ENCODE data around the gene TRIM4.

GRCh38 chr7:98292715-98294093 lies 11.7 kb downstream of the BRI3 start:
- PRO-cap, 2 experiments = no peak in any of the 2 experiments

GRCh38 chr7:98296755-98297498 lies 15.4 kb downstream of the BRI3 start:
- PRO-cap, 2 experiments = no peak in any of the 2 experiments

DNA sequence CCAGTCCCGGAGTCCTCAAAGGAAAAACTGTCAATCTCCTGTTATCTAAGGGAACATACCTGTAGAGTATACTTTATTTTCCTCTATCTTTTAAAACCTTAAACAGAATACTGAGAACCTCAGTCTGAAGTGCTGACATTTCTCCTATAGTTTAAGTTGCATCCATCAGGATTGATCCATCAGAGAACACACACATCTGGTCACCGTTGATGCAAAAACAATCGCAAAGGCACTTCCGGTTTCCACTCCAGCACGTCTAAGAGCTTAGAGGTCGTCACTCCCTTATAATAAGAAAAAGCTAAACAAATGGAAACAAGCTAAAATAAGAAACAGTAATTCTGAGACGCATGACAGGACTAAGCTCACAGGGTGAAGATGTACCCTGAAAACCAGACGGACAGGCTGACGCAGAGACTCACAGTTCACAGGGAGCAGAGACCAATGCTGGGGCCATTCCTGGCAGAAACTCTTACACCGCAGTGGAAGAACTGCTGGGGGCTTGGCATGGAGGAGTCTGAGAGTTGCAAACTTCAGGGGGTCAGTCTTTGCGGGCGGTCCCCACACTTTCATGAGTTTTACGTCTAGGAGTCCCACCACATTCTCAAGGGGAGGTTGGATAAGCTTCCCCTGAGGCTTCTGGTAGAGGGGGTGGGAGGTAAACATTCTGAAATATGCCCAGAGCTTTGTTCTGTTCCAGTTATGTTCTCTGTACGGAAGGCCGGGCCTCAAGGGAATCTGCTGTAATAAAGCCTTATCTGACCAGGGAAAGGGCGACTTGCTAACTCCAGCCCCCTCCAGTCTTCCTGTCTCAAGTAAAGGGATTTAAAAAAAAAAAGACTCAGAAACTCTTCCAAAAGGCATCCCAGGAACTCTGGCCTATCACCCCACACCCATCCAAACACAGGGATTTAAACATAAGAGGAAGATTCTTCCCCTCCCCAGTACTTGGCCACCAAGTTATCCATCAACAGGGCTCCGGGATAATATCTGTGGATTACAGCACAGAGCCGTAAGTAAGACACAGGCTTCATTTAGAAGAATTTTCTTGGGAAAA lies 47.7 kb downstream of the BRI3 start:
- PRO-cap, 2 experiments = no peak in any of the 2 experiments

DNA sequence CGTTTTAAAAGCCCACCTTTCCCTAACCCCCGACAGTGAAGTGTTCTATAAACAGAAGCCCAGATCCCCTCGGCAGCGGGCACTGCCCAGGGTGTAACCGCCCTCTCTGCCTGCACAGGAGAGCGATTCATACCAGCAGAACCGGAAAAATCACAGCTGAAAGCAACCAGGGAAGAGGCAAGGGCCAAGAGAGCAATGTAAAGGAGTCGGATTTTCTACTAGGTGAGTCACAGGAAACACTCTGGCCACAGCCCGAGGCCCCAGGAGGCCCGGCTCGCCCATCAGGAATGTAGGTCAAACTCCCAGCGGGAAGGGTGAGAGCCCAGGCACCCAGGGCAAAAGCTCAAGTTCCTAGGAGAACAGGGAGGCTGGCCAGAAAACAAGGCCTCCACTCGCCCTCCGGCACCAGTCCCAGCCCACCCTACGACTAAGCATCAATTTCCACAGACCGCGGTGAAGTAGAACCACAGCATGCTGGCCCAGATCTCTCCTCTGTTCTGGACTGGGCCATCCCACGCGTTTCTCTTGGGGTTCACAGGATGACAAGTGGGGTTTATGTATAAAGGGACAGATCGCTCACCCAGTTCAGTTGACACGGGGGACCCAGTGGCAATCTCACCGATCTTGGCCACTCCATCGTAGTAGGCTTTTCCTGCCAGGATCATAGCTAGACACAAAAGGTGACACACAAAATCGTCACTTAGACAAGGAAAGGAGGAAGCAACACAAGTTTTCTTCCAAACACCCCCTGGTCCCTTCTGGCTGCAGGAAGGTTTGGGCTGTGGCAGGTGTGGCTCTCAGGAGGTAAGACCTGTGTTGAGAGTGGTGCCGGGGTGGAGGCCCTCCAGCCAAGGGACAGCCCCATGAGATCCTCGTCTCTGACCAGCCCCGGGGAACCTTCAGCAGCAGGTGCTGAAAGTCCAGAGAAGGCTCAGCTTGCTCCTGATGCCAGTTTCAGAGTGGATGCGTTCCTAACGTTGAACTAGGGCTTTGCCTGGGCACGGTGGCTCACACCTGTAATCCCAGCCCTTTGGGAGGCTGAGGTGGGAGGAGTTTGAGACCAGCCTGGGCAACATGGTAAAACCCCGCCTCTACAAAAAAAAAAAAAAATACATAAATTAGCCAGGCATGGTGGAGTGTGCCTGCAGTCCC lies 46.1 kb downstream of the BAIAP2L1 start:
- PRO-cap, 2 experiments = no peak in any of the 2 experiments

DNA sequence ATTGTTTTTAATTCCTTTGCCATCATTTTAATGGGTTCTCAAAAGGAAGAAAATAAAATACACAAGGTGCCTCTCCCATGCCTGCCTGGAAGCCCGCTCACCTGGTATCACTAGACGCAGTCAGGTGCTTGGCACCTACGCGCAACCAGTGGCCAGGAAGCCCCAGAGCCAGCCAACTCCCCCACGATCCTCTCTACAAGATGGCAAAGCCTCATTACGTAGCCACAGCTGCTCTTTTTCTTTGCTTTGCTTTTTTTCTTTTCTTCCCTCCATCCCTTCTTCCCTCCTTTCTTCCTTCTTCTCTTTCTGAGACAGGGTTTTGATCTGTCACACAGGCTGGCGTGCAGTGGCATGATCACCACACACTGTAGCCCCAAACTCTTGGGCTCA lies 34.3 kb downstream of the BAIAP2L1 start:
- PRO-cap, 2 experiments = no peak in any of the 2 experiments

GRCh38 chr7:98369475-98369927 lies 31.4 kb downstream of the BAIAP2L1 start:
- PRO-cap, 2 experiments = no peak in any of the 2 experiments

DNA sequence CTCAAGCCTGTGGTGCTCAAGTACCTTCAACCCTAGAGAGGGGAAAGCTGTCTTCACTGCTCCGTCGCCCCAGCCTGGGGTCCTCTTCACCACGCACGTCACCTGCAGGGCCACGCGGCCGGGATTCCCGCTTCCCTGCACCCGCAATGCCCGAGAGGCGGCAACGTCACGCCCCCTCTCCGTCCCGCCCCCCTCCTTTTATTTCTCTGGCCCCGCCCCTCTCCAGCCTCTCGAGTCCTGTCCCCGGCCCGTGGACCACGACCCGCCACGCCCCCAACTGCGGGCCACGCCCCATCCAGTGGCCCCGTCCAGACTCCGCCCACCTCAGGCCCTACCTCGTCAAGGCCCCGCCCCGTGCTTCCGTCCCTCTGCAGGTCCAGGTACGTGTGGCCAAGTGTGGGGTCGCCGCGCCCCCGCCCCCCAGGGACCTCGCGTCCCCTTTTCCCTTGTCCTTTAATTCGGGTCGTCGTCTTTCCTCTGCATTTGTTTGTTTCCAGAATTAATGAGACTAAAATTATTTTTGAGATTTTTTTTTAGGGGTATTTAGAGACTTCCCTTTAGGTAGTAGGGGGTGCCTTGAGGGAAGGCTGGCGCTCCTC lies 69.7 kb upstream of the BAIAP2L1 start:
- PRO-cap, 2 experiments = no peak in any of the 2 experiments

GRCh38 chr7:98826699-98827204 lies 43.1 kb downstream of the TMEM130 start:
- PRO-cap, 2 experiments = no peak in any of the 2 experiments

DNA sequence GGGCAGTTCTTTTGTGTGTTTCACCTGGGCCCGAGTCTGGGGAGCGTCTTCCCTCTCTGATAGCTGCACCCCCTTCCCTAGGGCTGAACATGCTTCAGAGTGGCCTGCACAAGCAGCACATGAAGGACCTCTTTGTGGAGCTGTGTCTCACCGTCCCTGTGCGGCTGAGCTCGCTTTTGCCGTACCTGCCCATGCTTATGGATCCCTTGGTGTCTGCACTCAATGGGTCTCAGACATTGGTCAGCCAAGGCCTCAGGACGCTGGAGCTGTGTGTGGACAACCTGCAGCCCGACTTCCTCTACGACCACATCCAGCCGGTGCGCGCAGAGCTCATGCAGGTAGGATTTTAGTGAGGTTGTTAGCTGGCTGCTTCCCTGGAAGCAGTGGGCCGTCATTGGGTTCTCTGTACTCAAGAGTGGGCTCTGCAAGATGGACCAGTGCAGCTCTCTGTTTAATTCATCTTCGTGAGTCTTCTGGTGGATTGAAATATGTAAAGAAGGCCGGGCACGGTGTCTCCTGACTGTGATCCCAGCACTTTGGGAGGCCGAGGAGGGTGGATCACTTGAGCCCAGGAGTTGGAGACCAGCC lies 39.1 kb downstream of the TRRAP start:
- PRO-cap, 2 experiments = no peak in any of the 2 experiments

- PRO-cap, 2 experiments = no peak in any of the 2 experiments
Measured at GRCh38 chr7:98922637-98923157, 44.4 kb downstream of the TRRAP start.

- PRO-cap, 2 experiments = no peak in any of the 2 experiments
Measured at GRCh38 chr7:99133333-99134100, 10.4 kb downstream of the SMURF1 start.

DNA sequence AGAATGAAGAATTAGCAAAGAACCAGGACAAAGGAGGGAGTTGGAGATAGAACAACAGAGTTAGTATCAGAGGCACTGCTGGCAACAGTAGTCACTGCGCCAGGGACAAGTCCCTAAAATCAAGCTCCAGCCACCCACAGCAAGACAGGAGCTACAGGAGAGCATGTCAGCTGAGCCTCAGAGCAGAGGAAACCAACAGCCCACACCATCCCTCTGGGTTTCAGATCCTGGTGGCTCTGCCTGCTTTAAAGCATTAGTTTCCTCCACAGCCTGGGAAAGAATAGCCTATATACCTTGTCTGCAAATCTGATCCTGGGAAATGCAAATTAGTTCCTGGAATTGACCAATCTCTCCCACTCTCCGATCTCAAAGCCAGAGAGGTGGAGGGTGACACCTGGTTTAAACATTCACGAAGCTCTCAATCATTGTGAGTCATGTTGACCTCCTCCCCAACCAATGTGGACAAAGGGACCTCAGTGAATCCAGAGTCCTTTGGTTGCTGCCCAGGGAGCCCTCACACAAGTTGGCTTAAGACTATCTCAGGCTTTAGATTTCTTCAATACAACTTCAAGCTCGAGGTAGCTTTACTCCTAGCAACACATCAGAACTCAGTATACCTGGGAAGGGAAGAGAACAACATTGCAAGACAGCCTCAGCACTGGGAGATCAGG lies 3.7 kb upstream of the KPNA7 start:
- PRO-cap, 2 experiments = no peak in any of the 2 experiments

GRCh38 chr7:99407693-99408378 lies 561 bp downstream of the PDAP1 start:
- PRO-cap, 2 experiments = peak in 2 of 2 experiments; most common plus-strand start chr7:99408073 (in 2); most common minus-strand start chr7:99407924 (in 1)

- PRO-cap, 2 experiments = no peak in any of the 2 experiments
Measured at GRCh38 chr7:99419059-99419793, 10.5 kb downstream of the BUD31 start.

GRCh38 chr7:99485083-99485925 lies 12.6 kb downstream of the ZNF789 start:
- PRO-cap, 2 experiments = no peak in any of the 2 experiments

DNA sequence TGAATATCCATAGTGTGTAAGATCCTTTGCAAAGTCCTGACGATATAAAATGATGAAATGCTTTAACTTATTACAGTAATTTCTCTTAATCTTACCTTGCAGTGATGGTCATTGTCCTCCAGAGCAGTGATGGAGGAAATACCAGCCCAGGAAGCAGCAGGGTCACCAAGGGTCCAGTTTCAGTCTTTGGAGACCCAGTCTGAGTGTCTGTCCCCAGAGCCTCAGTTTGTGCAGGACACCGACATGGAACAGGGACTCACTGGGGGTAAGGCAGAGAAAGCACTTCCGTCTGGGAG lies 1.9 kb downstream of the ZNF655 start:
- PRO-cap, 2 experiments = no peak in any of the 2 experiments

GRCh38 chr7:99571167-99571986 lies 12.9 kb downstream of the ZNF655 start:
- PRO-cap, 2 experiments = no peak in any of the 2 experiments

DNA sequence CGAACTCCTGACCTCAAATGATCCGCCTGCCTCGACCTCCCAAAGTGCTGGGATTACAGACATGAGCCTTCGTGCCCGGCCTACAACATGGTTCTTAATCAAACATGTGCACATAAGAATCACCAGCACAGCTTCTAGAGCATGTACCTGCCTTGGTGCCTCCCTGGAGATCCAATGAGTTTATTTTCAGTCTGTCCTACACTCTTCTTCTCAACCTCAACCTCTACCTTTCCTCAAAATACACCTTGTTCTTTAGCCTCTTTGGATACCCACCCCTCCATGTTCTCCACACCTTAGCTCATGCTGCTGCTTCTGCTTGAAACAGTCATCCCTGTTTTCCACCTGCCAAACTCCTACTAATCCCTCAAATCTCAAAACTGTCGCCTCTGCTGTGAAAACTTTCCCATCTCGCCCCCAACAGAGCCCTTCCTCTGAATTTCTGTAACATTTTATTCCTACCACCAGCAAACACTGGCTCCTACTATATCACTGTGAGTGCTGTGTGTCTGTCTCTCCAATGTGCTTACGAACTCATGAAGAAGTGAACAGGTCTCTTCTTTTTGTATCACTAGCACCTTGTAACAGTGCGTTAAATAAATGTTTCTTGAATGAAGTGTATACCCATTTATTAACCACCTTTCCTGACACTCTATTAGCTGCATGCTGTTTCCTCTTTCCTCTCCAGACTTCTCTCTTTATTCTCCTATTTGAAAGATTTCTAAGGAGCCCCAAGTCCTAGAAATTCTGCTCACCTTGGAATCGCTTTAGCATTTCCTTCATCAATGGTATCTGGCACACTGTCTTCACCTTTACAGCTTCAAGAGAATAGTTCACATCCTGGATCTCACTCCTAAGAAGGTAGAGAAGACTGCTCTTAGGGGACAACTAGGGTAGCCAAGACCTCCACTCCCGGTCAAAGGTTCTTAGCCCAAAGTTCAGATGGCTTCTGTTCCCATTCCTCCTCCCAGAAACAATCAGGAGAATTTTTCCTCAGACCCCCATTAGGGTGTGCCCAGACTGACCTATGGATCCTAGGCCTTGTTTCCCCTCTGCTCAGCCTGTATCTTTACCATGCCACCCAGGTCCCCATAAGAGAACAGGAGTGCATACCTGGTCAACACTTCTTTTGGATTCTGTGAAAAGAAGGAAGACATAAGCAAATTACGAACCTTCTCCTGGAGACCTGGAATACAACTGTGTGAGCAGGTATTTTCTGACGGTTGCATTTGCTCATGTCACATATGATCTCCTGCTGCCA lies 16.4 kb downstream of the TRIM4 start:
- PRO-cap, 2 experiments = no peak in any of the 2 experiments

DNA sequence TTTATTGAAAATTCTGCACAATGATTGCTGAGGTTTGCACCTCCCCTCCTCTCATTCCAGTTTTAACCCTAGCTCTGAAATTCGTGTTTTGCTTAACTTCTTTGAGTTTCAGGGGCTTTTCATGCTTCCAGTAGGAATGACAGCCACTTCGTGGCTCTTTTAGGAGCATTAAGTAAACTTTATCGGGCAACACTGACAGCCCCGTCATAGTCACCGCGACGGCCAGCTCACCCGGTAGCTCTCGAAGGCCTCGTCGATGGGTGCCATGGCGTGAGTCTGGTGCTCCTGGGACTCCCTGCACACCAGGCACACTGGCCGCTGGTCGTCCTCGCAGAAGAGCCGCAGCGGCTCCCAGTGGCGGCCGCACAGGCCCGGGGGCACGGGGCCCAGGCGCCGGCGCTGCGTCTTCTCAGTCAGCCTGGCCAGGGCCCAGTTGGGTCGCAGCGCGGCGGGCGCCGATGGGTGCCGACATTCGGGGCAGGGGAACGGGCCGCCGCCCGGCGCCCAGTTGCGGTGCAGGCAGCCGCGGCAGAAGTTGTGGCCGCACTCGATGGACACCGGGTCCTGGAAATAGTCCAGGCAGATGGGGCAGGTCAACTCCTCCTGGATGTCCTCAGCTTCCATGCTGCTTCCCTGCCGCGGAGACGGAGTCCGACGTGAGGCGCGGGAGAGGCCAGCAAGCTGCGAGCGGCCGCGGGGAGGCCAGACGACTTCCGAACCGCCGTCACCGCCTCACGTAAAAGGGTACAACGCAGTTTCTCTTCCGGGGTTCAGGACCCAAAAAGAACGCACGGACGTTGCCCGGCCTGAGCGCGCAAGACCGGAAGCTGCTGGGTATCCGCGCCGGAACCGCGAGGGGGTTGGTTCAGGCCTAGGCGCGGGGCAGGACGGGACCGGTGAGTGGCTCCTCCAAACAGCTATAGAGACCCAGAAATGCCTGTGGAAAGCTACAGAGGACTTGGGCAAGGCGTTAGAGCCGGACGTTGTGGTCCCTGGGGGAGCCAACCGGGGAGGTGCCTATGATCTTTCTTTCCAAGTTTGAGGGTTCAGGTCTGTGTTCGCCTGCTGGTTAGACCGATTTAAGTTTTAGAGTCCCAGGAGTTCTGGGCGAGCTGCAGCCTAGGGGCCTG lies at the start of gene TRIM4:
TRIM4 (minus strand) TSS at position 753 of the 1,130 bp plus-strand sequence.
- PRO-cap, 2 experiments = peak in 2 of 2 experiments; most common plus-strand start position 245 of the sequence (in 2); most common minus-strand start position 753 of the sequence (in 2)

GRCh38 chr7:100029795-100030084 lies 14.3 kb downstream of the ZKSCAN1 start:
- PRO-cap, 2 experiments = no peak in any of the 2 experiments